Vein endothelial cell (primary cell): ENCODE data around the genes HBB, OR51B4, OR51I1, OR52L1 and MRPL17.

- CAGE, long polyA plus RNA: no peak
Observed at GRCh38 chr11:3989219-3989658, 105.4 kb upstream of the RRM1 start.

DNA sequence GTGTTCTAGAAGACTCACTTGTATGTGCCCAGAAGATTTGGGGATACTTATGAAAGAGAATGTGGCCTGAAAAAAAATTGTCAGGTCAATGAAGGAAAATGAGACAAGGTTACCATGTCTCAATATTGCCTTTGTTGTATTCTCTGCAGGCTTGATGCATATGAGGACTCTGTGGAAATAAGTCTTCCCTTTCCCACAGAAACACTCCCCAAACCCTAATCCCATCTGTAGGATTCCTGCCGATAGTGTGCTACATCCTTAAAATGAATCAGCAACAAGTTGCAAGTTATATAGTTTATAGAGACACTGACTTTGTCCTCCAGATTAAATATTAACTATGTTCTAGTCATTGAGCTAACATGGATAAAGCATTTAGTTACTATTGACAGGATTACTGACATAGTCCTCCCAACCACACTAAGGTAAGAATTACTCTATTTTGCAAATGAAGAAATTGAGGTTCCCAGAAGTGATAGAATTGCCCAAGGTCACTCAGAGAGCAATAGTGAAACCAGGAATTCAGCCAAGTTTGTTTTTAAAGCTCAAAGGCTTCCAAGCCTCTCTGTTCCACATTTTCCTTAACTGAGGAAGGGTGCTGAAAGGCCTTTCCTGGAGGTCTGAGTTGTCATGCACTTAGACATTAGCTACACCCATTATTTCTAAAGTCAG is 1.9 kb downstream of the OR52M1 start:
- CAGE, long polyA plus RNA: no peak

GRCh38 chr11:4610203-4610572 is 2.2 kb upstream of the TRIM68 start:
- CAGE, long polyA plus RNA: no peak

DNA sequence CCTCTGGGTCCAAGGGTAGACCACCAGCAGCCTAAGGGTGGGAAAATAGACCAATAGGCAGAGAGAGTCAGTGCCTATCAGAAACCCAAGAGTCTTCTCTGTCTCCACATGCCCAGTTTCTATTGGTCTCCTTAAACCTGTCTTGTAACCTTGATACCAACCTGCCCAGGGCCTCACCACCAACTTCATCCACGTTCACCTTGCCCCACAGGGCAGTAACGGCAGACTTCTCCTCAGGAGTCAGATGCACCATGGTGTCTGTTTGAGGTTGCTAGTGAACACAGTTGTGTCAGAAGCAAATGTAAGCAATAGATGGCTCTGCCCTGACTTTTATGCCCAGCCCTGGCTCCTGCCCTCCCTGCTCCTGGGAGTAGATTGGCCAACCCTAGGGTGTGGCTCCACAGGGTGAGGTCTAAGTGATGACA is at the start of gene HBB:
Gene HBB (minus strand): TSS at position 303 of the 425 bp plus-strand sequence.
- CAGE, long polyA plus RNA: no peak

DNA sequence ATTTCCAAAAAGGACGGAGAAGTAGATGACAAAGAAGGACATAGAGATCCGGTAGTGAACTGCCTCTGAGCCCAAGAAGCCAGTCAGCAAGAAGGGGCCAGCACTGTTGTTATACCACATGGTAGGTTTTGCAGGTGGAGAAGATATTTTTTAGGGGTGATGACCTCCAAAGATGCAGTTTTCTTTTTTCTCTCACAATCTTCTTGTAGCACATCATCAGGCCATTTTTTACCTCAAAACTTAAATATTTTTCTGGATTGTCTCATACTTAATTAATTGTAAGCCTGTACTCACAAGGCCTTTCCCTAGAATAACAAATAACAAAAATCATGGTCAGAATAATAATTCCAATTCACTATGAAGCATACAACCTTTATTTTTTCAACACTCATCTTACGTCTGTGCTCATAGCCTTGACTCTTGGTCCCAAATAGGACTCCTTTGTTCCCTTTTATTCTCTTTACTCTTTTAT is at the start of gene OR51B4:
Gene OR51B4 (minus strand): TSS at position 120 of the 472 bp plus-strand sequence.
- CAGE, long polyA plus RNA: no peak

DNA sequence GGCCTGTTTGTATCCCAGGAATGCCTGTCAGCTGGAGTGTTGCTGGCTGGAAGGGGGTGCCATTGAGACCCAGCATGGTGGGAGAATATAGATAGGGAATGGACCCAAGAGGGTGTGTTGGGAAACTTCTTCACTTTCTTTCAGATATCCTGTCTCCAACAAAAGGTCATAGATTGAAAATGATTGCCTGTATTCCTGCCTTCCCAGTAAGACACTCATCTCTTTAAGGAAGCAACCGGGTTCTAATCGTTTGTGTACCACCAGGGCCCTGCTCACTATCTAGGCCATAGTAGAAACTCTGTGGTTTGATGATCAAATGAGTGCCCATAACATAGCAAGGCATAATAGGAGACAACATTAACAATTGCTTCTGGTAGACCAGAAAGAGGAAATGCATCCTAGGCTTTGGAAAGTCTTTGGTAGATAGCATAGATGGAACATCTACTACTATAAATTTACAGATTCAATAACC is at the start of gene OR51I1:
Gene OR51I1 (minus strand): TSS at position 76 of the 472 bp plus-strand sequence.
- CAGE, long polyA plus RNA: no peak

GRCh38 chr11:5986859-5987362 is at the start of gene OR52L1:
OR52L1 (minus strand) TSS chr11:5986985.
- CAGE, long polyA plus RNA: no peak

DNA sequence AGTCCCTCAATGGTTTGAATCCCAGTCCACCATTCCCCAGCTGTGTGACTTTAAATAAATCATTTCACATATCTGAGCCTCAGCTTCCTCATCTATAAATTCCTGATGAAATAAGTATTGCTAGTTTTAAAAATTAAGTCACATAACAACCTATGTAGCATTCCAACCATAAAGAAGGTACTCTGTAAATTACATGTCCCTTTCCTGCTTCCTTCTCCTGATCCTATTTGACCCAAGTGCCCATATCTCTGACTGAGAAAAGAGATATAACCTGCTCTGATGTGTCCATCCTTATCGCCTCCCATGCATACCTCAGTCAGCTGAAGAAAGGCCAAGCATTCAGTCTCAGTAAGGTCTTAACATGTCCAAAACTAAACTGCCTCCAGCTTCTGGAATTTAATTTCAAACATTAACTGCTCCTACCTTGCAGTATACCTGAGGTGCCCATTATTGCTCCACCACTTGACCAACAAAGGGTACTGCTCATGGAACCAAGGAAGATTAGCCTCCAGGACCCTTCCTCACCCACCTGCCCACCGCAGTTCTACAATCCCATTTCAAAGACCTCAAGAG is 5.1 kb downstream of the FHIP1B start:
- CAGE, long polyA plus RNA: no peak

DNA sequence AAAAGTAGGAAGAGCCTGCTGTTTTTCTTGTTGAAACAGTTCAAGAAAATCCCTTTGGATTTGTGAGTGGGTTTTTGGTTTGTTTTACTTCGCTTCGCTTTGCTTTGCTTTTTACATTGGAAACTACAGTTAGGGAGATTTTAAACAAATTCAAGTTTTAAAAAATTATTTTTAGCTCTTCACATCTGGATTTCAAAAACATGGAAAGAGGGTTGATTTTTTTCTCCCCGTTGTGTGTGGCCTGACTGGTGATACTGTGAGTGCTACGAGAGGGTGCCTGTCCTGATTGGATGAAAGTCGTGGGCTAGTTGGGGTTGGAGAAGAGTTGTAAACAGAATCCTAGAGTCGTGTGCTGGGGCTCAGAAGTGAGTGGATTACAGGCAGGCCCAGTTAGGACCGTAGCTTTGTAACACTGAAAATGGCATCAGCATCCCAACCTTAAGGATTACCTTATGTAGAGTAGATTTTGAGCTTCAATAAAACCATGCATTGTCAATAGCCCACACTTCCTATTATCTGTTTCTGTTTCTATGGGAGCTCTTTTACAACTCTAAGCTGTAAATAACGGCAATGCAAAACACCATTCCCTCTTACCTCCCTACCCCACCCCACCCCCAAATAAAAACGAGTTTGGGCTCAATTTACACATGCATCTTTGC is 24.3 kb downstream of the CAVIN3 start:
- CAGE, long polyA plus RNA: no peak

DNA sequence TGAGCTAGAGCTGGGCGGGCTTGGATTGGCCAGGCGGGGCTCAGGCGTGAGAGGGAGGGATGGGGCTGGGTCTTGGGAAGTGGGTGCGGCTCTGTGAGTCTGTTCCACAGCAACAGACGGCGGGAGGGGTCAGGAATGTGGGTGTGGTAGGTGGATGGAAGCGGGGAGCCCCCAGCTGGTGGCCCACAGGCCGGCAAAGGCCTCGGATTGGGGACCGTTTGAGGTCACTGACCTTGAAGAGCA is 519 bp downstream of the CAVIN3 start:
- CAGE, long polyA plus RNA: no peak

DNA sequence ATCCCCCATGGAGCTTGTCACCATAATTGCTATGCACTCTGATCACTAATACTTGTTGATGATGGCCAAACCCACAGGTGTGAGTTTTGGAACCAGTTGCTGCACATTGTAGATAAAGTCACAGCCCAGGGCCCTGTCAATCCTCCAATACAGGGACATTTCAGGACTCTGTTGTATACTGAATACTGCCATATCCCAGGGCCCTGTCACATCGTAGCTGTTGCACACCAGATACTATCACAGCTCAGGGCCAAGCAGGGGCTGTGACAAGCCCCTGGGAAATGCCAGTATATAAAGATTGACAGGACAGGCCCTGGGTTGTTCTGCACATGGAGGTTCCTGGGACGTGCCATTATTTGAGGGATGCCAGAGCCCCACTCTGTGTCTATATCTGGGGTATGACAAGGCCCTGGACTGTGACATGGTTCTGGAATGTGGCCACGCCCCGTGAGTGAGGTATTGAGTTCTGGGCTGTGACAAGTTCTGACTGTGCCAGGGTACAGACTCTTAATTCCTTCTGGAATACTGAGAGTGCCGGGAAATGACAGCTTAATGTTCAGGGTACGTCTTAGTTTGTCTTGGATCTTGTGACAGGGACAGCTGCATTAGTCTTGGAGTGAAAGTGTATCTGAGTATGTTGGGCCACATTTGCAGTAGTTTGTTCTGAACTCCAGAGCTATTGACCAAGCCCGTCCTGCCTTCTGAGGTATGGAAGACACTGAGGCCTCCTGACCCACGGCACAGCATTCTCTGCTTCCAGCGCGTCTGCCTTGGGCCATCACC is 27.8 kb upstream of the SMPD1 start:
- CAGE, long polyA plus RNA: no peak

DNA sequence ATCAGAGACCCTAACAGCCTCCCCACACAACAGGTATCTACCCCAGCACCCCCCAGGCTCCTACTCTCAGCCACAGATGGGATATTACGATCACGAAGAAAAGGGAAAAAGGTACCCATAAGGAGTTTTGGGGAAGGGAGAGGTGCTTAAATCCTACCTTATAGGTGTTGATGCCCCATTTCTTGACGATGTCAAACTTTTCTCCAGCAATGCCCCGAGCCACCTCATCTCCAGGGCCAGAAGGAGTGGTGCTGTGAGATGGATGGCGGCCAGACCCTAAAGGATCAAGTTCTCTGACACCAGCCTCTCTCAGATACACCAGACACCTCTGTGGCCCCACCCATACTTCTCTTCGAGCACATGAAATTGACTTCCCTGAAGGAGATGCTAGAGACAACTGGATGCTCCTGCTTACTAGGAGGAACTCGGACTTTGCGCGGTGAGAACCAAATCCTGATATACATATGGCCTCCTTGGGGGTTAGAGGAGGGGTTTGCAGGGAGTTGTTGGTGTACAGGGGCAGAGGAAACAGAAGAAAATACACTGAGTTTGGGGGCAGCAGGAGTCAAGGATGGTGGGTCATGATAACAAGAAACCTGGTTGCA is 2.0 kb downstream of the ARFIP2 start:
- CAGE, long polyA plus RNA: no peak

DNA sequence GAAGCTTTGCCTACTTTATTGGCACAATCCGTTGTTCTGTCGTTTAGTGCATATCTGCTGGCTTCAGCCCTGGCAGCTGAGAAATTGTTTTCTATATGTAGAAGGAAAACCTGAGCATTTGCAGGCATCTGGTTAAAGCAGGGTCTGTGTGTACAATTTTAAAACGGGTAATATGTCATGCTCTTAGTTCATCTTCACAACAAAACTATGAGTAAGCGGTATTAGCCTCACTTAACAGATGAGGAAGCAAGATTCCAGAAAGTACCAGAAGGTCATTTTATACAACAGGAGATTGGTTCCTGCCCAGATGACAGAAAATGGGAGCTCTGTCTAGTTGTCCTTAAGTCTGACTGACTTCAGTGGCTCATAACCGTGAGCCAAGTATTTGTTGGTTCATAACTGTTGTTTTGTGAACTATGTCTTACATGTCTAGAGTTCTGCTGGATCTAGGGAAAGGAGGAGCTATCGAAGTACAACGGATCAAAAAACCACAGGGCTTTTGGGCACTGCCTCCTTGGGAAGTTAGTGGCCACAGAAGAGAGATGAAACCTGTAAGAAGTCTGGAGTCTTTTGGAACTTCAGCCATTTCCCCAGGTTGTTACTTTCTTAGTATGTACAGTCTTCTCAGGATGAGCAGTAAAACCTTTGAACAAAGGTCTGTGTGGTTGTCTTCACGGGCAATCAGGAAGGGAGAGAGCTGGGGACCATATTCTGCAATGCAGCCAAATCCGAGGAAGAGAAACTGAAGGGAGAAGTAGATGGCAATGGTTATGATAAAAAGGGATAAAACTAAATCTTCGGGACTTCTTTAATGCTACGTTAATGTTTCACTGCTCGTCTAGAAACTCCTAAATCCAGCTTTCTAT is 1.3 kb downstream of the TIMM10B start:
- CAGE, long polyA plus RNA: no peak

- CAGE, long polyA plus RNA: no peak
Observed at GRCh38 chr11:6500716-6501301, 3.7 kb downstream of the DNHD1 start.

- CAGE, long polyA plus RNA: no peak
Observed at GRCh38 chr11:6611018-6612141, 636 bp downstream of the TAF10 start.

DNA sequence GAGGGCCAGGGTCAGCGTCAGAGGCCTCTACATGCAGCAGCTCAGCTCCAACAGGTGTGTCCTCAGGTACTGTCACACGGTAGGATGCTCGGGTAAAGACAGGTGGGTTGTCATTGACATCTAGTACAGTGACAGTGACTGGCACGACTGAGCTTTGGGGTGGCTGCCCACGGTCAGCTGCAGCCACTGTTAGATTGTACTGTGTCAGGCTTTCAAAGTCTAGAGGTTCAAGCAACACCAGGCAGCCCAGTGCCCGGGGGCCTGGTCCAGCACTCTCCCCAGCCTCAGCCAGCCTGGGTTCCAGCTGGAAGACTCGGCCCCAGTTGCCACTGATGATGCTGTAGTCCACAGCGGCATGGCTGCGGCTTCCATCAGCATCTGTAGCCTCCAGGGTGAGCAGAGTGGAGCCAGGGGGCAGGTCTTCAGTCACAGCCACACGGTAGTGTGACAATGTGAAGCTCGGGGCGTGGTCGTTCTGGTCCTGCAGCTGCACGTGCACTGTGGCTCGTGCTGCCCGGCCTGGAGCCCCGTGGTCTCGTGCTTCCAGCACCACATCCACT is 4.6 kb upstream of the TPP1 start:
- CAGE, long polyA plus RNA: no peak

DNA sequence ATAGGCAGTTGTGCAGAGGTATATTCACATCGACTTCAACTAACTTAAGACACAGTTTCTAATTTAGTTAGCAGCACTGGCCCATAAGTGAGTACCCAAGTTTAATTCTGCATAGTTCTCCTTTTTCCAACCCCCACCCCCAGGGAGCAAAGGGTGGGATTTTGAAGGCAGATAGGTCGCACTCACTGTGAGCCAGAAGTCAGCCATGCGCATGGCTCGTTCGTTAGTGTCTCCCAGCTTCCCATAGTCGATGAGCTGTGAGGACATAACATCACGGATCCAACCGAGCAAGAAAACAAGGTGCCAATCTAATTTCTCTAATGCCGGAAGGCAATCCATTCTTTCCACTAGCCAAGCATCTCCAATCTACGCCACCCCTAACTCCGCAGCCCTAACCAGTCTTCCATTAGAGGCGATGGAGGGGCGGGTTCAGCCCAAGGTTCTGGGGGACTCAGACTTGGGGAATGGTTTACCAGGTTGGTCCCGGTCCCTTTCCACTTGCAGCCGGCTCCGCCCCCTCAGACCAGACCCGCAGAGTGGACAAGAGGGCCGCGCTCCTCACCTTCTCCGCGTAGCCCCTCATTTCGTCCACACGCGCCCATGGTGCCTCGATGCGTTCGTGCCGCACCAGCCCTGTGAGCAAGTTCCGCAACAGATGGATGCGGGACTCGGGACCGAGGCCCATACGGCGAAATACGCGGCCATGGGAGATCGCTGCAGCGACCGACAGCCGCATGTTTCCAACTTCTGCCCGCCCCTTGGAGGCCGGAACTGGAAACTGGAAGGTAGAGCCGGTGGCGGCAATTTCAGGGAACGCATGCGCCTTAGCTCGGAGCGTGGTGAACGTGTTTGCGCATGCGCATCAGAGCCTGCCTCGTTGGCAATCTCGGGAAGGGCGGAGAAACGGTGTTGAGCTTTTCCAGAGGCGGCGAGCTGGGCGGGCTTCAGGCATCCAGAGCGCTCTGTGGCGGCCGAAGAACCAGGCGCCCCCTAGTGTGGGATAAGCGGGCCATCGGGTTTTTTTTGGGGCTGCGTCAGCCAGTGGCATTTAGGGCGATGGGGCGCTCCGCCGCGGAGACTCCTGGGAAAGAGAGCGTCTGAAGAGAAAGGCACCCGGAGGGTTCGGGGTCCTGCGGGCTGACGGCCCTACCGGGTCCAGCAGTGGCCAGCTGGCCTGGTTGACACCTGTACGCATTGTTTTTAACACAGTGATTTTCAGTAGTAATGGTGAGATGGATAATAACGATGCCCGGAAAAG is at the start of gene MRPL17:
Gene MRPL17 (minus strand): TSS at position 780 of the 1,258 bp plus-strand sequence.
- CAGE, long polyA plus RNA: no peak

GRCh38 chr11:6746204-6747148 is 25.3 kb downstream of the OR2AG2 start:
- CAGE, long polyA plus RNA: no peak

DNA sequence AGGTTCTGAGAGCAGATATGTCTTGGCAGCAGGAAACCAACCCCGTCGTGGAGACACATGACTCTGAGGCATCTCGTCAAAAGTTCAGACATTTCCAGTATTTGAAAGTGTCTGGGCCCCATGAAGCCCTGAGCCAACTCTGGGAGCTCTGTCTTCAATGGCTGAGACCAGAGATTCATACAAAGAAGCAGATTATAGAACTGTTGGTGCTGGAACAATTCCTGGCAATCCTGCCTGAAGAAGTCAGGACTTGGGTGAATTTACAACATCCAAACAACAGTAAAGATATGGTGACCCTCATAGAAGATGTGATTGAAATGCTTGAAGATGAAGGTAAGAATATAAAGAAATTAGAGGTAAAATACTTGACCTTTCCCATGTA is 6.1 kb downstream of the ZNF215 start:
- CAGE, long polyA plus RNA: no peak

- CAGE, long polyA plus RNA: no peak
Observed at GRCh38 chr11:7512221-7513442, 1.2 kb upstream of the PPFIBP2 start.